Testis (tissue), 5 donors: ENCODE measurements around a stretch of chr9.

GRCh38 chr9:35162866-35163414 lies 1.1 kb downstream of the UNC13B start:
- PRO-cap, 3 experiments = no peak in any of the 3 experiments
- RAMPAGE, long total RNA, 2 experiments = no peak in any of the 2 experiments
- RRBS = no CpG with 5 or more reads among the region's 5 CpGs

DNA sequence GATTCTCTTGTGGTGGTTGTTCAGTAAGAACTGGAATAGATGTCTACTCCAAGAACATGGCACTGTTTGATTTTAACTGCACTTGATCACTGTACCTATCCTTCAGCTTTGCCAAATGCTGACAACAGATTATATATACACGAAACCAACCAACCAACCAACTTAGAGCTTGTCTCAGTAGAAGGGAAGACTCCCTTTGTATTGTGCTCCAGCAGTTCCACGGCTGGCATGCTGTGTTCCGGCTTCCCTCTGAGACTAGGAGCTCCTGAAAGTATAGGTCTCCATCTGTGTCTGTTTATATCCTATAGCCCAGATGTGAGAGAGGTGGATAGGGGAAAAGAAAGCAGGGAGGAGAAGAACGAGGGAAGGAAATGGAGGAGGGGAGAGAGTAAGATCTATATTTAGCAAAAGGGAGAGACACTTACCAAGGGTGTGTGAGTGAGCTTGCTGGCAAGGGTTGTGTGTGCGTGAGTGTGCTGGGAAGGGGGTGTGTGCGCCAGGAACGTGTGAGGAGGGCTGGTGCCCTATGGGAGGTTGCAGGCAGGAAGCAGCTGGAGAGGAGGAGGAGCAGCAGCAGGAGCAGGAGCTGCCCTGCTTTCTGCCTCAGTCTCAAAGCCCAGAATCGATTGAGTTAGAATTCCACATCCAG lies 148.5 kb upstream of the RUSC2 start:
- PRO-cap, 3 experiments = no peak in any of the 3 experiments
- RAMPAGE, long total RNA, 2 experiments = no peak in any of the 2 experiments
- RRBS = no CpG with 5 or more reads among the region's 8 CpGs

DNA sequence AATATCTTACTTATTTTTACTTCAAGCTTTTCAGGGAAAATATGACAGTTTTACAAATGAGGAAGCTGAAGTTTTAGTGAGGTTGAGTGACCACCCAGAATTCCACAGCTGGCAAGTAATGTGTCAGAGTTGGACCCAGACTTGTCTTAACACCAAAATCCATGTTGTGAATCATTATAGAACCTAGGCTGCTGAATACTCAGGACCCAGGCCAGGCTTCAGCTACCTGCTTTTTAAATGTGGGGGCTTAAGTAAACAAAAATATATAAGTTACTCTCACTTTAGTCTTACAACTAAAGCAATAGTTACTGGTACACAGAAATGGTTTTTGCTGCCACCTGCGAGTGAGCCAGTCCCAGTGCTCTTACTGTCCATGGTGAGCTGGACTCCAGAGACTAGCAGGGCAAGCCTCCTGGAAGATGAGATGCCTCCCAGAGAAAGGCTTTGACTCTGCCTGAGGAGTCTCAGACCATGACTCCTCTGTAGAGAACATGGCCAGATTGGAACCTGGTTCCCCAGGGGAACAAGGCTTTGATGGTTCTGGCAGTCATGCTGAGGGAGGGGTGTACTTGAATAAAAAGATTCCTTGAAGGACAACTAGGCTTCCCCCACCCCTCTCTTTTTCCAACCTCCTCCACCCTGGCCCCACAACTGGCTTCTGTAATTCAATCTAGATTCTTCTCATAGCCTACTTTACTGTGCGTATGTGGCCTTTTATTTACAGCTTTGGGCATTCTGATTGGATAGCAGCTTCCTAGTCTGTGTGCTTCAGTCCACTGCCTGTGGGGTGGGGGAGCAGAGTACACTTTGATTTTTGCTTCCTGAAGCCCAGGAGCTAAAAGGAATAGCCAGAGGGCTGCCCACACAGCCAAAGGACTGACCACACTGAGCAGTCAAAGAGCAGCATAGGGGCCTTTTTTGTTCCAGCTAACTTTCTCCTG lies 30.2 kb downstream of the RUSC2 start:
- PRO-cap, 3 experiments = no peak in any of the 3 experiments
- RAMPAGE, long total RNA, 2 experiments = no peak in any of the 2 experiments
- RRBS = no CpG with 5 or more reads among the region's 2 CpGs

- PRO-cap, 3 experiments = no peak in any of the 3 experiments
- RAMPAGE, long total RNA, 2 experiments = no peak in any of the 2 experiments
These were observed 36.6 kb downstream of the RUSC2 start for GRCh38 chr9:35526559-35526859.

GRCh38 chr9:35564644-35565177 lies 1.0 kb upstream of the FAM166B start:
- PRO-cap, 3 experiments = peak in 2 of 3 experiments; most common plus-strand start chr9:35565037 (in 1); most common minus-strand start chr9:35564868 (in 1)
- RAMPAGE, long total RNA, 2 experiments = no peak in any of the 2 experiments
- RRBS = 82% methylated on average over 3 of the region's 9 CpGs

GRCh38 chr9:35656686-35657640 lies 1.1 kb upstream of the CCDC107 start:
- PRO-cap, 3 experiments = peak in 3 of 3 experiments; most common plus-strand start chr9:35657233 (in 3); most common minus-strand start chr9:35657353 (in 1)
- RAMPAGE, long total RNA, 2 experiments = no peak in any of the 2 experiments
- RRBS = 19% methylated on average over 3 of the region's 36 CpGs

DNA sequence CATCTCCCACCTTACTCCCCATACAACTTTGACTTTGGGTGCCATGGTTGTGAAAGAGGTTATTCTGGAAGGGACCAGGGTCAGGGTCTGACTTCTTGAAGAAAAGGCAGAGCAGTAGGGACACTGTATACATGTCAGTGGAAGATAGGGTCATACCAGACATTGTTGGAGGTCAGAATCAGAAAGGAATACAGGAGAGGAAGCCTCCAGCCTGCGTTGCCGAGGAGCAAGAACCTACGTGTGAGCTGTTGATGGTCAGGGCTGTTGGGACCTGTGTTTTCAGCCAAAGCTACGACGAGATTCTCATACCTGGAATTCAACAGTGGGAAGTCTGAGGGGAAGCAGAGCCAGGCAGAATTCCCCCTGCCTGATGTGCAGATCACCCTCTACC lies 1.9 kb downstream of the ARHGEF39 start:
- PRO-cap, 3 experiments = no peak in any of the 3 experiments
- RAMPAGE, long total RNA, 2 experiments = no peak in any of the 2 experiments
- RRBS = no CpG with 5 or more reads among the region's 5 CpGs

GRCh38 chr9:35722616-35723048 lies 9.4 kb downstream of the TLN1 start:
- PRO-cap, 3 experiments = no peak in any of the 3 experiments
- RAMPAGE, long total RNA, 2 experiments = no peak in any of the 2 experiments
- RRBS = no CpG with 5 or more reads among the region's 5 CpGs

GRCh38 chr9:35725391-35725795 lies 6.6 kb downstream of the TLN1 start:
- PRO-cap, 3 experiments = no peak in any of the 3 experiments
- RAMPAGE, long total RNA, 2 experiments = start-site peak on the minus strand in 2 of 2 experiments, at chr9:35725567-35725731 at its widest, 61 to 178 reads per replicate
- RRBS = no CpG with 5 or more reads among the region's 11 CpGs

DNA sequence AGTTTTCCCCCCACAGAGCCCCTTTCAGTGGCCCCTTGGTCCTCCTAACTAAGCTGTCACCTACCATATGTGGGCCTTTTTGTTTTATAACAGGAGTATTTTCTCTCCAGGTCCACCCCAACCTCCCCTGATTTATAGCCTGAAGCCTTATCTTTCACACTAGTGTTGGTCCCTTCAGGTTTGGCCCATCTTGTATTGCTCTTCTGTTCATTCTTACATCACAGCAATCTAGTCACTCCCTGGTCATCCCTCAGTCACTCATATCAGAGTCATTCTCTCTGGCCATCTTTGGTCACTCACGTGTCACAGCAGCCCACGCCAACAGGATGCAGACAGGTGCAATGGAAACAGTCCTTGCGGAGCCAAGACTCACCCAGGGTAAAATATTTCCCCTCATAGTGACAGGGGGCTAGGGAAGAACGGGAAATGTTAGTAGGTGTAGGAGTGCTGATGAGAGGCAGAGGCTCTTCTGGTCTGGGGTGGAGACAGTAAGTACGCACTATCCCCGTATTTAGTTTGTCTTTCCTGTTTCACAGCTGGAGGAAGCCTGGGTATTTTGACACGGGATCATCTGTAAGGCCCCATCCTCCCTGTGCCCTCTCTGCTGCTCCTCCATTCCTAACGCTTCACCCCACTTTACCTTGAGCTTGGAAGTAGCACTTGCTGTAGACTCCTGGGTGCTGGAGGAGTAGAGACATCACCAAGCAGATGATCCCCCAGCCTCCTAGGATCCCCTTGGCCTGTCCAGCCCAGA lies 539 bp downstream of the MSMP start:
- PRO-cap, 3 experiments = no peak in any of the 3 experiments
- RAMPAGE, long total RNA, 2 experiments = start-site peak on the plus strand in 1 of 2 experiments, centred at position 306 of the sequence, 26 reads per replicate; start-site peak on the minus strand in 1 of 2 experiments, centred at position 148 of the sequence, 13 reads per replicate
- RRBS = no CpG with 5 or more reads among the region's 8 CpGs

GRCh38 chr9:35792513-35793340 lies 1.3 kb downstream of the NPR2 start:
- PRO-cap, 3 experiments = no peak in any of the 3 experiments
- RAMPAGE, long total RNA, 2 experiments = no peak in any of the 2 experiments
- RRBS = 17% methylated on average over 5 of the region's 31 CpGs

DNA sequence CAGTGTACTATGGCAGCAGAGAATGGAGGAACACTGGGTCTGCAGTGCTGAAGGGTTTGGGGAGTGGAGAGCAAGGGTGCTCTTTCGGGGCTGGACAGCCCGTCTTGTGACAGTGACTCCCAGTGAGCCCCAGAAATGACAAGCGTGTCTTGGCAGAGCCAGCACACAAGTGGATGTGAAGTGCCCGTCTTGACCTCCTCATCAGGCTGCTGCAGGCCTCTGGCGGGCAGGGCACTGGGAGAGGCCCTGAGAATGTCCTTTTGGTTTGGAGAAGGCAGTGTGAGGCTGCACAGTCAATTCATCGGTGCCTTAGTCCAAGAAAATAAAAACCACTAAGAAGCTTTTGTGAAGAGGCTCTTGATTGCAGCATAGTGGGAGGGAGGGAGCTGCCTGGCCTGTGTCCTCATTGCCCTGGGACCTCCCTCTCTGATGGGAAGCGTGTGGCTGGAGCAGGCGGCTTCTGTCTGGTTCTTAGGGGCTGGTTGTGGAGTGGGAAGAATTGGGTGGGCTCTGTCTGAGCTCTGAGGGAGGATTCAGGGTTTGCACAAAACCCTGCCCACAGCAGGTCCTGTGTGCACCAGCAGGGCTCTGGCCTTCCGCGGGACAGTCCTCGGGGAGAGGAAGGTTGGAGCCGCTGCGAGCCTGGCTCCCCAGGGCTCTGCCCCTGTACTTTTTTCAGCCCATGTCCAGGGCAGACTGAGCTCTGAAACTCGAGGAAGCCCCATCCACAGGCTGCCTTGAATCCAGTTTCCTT lies 973 bp downstream of the HRCT1 start:
- PRO-cap, 3 experiments = peak in 3 of 3 experiments; most common plus-strand start position 429 of the sequence (in 3); most common minus-strand start position 324 of the sequence (in 2)
- RAMPAGE, long total RNA, 2 experiments = no peak in any of the 2 experiments
- RRBS = no CpG with 5 or more reads among the region's 14 CpGs

DNA sequence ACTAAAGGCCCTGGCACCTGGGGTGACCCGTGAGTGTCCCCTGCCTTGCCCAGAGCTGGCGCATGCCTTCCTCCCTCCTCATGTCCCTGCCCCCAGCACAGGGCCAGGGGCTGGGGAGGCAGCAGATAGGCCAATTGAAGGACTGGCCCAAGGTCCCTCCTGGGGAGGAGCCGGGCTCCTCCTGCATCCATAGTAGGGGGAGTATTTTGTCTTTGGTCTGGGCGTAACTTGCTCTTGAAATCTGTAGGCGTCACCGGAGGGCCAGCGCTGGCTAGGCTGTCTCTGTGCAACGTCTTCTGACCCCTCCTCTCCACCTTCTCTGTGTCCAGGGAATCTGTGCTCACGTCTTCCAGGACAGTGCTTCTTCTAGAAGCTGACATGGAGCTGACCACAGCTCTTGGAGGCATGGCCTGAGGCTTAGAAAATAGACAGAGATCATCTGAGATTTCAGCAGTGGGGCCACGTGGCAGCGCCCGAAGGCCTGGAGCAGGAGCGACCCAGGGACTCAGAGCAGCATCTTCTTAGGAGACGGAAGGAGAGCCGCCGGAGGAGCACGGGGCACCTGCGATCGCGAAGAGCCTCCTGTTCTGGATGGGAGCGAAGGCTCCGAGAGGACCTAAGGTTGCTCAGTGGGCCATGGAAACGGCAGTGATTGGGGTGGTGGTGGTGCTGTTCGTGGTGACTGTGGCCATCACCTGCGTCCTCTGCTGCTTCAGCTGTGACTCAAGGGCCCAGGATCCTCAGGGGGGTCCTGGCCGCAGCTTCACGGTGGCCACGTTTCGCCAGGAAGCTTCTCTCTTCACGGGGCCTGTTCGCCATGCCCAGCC lies 751 bp downstream of the SPAAR start:
- PRO-cap, 3 experiments = peak in 3 of 3 experiments; most common plus-strand start position 369 of the sequence (in 3); most common minus-strand start position 57 of the sequence (in 3)
- RAMPAGE, long total RNA, 2 experiments = start-site peak on the plus strand in 2 of 2 experiments, centred at positions 310 to 312 of the sequence, 168 to 579 reads per replicate
- RRBS = 69% methylated on average over 4 of the region's 31 CpGs

- PRO-cap, 3 experiments = no peak in any of the 3 experiments
- RAMPAGE, long total RNA, 2 experiments = no peak in any of the 2 experiments
- RRBS = no CpG with 5 or more reads among the region's 8 CpGs
These were observed 11.0 kb downstream of the SPAAR start for GRCh38 chr9:35920006-35920917.

GRCh38 chr9:35923843-35925139 lies 15.0 kb downstream of the SPAAR start:
- PRO-cap, 3 experiments = peak in 1 of 3 experiments; most common plus-strand start chr9:35924871 (in 1)
- RAMPAGE, long total RNA, 2 experiments = no peak in any of the 2 experiments
- RRBS = no CpG with 5 or more reads among the region's 14 CpGs

GRCh38 chr9:35940412-35941051 lies 17.4 kb downstream of the OR2S2 start:
- PRO-cap, 3 experiments = no peak in any of the 3 experiments
- RAMPAGE, long total RNA, 2 experiments = no peak in any of the 2 experiments
- RRBS = no CpG with 5 or more reads among the region's 7 CpGs

DNA sequence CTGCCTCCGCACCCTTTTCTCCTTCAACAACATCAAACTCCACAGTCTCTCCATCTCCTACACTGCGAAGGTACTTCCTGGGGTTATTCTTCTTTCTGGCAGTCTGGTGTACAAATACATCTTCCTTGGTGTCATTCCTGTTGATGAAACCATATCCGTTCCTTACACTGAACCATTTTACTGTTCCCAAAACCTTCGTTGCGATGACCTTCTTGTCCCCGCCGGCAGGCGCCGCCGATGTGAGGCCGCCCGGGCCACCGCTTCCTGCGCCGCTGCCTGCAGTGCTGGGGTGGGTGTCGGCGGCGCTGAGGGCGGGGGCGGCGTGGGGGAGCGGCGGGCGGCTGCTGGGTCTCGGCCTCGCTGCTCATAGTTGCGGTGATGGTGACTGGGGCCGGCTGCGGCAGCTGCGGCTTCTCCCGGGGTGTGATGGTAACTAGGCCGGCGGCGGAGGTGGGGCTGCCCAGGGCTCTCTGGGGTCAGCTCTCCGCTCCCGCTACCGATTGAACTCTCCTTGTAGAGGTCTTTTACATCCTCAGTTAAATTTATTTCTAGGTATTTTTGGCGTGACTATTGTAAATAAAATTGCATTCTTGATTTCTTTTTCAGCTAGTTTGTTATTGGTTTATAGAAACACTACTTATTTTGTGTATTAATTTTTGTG lies 14.1 kb upstream of the OR2S2 start:
- PRO-cap, 3 experiments = peak in 1 of 3 experiments; most common minus-strand start position 274 of the sequence (in 1)
- RAMPAGE, long total RNA, 2 experiments = no peak in any of the 2 experiments
- RRBS = no CpG with 5 or more reads among the region's 38 CpGs

GRCh38 chr9:36160132-36160877 lies 8.9 kb upstream of the CCIN start:
- PRO-cap, 3 experiments = no peak in any of the 3 experiments
- RAMPAGE, long total RNA, 2 experiments = no peak in any of the 2 experiments
- RRBS = no CpG with 5 or more reads among the region's 14 CpGs

GRCh38 chr9:36349531-36350417 lies 50.3 kb downstream of the RNF38 start:
- PRO-cap, 3 experiments = no peak in any of the 3 experiments
- RAMPAGE, long total RNA, 2 experiments = no peak in any of the 2 experiments
- RRBS = no CpG with 5 or more reads among the region's 14 CpGs

DNA sequence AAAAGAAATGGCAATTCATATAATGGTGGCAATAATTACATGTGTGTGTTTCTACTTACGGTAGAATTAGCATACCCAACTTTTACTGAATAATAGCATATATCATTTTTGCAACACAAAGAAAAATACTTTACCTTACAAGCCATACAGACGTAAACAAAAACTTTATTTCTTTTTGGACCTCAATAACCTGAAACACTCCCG lies 204 bp downstream of the RNF38 start:
- PRO-cap, 3 experiments = no peak in any of the 3 experiments
- RAMPAGE, long total RNA, 2 experiments = no peak in any of the 2 experiments
- RRBS = no CpG with 5 or more reads among the region's 3 CpGs